NB4 (cell line): ENCODE results near the genes NRSN2 and SIRPB1.

- RRBS = under 1% methylated on average over 19 of the region's 61 CpGs
These were observed 1.3 kb downstream of the SOX12 start for GRCh38 chr20:326515-327218.

DNA sequence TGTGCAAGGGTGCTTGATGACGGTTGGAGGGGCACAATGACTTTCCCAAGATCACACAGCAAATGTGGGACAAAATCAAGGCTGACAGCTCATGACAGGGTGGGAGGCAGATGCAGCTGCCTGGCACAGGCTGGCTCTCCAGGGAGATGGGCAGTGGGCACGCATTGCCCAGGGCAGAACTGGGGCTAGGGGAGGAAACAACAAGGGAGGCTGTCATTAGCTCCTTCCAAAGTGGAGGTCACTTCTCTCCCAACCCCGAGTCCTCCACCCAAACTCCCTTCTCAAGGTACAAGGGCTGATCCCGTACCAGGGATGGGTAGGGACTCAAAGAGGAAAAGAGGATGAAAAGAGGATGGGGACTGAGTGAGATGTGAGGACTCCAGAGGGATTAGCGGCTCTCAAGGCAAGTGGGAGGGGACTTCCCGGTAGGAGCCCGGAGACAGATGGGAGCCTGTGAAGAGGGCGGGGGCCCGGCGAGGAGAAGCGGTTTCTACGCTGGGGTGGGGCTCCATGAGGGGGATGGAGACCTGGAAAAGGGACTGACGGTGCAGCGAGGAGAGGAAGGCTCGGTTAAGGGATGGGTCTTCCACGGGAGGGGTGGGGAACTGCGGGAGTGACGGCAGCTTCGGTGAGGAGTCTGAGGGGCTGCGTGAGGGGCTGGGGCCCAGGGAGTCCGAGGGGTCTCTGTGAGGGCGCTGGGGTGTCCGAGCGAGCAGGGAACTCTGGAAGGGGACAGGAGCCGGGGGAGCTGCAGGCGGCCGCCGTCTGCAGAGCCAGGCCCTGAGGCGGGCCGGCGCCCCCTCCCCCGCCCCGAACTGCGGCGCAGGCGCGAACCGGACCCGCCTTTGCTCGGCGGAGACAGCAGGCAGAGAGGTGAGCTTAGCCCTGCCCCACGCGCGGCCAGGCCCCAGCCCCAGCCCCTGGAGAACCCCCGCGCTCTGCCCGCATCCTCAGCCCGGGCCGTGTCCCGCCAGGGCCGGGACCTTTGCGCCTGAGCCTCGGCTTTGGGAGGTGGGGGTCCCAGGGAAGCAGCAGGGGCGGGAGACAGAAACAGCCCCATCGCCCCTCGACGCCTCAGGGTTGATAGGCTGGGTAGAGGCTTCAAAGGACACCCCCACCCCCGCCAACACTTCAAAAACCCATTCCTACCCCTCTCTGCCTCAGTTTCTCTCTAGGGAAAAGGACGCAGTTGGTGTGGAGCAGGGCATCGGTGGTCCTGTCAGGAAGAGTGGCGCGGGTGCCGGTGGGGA lies at the start of gene NRSN2:
Gene NRSN2, plus strand, starts transcription at position 842 of the 1,250 bp plus-strand sequence.
- RRBS = 15% methylated on average over 16 of the region's 63 CpGs

- RRBS = 1% methylated on average over 15 of the region's 54 CpGs
These were observed 1.3 kb downstream of the TRIB3 start for GRCh38 chr20:381574-382644.

GRCh38 chr20:434343-435592 lies 26.7 kb downstream of the RBCK1 start:
- RRBS = 97% methylated on average over 4 of the region's 23 CpGs

DNA sequence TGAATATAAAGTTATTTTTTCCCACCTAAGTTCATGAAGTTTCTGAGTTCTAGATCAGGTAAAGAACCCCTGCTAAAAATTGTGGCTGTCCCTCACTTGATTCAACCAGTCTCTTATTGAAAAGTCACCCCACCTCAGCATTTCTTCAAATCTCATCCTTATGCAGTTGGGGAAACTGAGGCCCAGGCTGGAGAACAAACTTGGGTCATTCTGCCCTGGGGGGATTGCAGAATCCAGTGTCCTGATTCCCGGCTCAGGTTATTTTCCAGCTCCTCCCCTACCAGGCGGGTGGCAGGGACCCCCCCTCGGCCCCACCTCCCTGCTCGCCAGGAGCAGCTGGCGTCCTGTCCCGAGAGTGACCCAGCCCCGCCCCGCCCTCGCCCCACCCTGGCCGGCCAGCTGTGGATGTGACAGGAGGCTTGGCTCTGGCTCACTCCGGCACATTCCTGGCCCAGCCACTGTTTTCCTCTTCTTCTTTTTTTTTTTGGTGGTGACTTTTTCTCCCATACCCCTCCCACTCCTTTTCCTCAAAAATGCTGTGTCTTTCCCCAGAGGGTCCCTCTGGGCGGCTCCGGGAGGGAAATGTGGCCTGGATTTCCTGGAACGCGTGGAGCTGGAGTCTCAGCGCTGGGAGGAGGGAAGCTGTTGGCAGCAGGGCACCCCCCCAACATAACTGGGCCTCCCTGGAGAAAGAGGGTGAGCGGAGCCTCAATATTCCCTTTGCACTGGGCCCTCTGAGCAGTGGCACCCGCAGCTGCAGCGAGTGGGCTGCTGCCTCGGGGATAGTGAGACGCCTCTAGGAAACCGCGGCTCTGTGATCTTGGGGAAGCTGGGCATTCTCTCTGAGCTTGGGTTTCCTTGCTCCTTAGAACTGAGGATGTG lies 28.2 kb upstream of the CSNK2A1 start:
- RRBS = 100% methylated on average over 1 of the region's 23 CpGs

DNA sequence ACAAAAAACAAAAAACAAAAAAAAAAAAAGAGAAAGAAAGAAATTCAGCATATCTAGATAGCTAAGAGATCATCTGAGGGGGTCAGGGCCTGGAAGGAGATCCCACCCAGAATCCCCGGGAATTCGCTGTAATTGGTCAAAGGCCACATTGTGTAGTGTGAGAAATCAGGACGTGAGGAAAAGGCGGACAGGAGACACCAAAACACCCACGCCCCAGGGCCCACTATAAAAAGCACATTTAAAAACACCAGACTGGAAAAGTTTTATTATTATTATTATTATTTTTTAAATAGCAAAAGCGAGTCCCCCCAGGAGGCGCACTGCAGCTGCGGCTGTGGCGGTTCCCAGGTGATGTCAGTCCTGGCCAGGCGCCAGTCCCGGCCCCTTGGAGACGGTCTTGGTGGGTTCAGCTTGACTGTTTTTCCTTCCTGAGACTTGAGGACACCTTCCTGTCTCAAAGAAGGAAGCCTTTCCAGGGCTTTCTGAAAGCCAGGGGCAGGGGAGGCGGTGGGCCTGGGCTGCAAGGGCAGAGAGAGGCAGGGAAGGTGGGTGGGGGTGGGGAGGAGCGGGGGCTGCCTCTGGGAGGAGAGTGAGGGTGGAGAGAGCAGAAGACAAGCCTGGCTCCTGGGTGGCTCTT lies 14.6 kb downstream of the TCF15 start:
- RRBS = no CpG with 5 or more reads among the region's 14 CpGs

- RRBS = no CpG with 5 or more reads among the region's 10 CpGs
These were observed 2.7 kb downstream of the TCF15 start for GRCh38 chr20:607160-607978.

DNA sequence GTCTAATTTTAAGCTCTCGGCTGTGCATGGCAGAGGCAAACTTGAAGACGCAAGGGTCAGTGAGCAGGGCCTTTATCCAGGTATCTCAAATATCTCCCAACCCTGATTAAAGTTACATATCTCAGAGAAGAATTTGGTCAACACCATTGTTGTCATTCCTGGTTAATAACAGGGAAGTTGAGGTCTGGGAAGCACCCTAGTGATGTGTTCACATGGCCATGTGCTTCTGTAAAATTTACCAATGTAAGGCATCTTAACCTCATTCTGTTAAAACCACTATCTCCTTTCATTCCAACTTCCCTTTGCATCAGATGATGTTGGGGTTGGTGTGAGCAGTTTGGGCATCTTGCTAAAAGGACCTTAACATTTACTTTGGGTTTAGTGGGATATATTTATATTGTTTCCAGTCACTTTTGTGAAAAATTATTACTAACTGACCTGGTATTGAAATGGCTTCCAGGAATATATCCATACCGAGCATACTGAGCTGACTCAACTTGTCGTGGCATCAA lies 3.9 kb upstream of the FAM110A start:
- RRBS = no CpG with 5 or more reads among the region's 4 CpGs

DNA sequence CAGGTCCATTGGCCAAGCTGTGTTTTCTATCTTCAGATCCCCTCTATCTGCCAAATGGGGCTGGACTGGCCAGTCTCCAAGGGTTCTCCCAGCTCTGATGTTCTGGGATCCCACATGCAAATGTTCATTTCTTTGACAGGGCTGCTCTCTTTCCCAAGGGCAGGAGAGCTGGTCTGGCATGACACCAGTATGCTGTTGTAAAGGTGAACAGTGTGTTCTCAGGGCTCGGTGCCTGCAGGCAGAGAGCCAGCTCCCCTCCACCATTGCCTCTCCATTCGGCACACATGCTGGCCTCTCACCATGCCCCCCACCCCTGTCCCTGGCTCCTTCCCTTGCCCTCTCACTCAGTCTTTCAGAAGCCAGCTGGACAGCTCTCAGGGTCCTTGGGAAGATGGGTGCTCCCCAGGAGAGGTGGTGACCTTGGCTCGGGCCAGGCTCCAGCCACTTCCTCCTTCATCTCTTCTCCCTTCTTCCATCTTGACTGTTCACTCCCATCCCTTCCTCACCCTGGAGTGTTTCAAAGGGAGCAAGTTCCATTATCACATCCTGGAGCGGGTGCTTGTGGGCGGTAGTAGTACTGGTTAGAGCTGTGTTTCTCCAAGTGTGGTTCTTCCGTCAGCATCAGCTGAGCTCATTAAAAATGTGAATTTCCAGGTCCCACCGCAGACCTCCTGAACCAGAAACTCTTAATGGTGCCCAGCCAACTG lies 24.7 kb downstream of the ANGPT4 start:
- RRBS = no CpG with 5 or more reads among the region's 7 CpGs

- RRBS = no CpG with 5 or more reads among the region's 6 CpGs
These were observed 10.1 kb upstream of the RAD21L1 start for GRCh38 chr20:1215695-1216108.

DNA sequence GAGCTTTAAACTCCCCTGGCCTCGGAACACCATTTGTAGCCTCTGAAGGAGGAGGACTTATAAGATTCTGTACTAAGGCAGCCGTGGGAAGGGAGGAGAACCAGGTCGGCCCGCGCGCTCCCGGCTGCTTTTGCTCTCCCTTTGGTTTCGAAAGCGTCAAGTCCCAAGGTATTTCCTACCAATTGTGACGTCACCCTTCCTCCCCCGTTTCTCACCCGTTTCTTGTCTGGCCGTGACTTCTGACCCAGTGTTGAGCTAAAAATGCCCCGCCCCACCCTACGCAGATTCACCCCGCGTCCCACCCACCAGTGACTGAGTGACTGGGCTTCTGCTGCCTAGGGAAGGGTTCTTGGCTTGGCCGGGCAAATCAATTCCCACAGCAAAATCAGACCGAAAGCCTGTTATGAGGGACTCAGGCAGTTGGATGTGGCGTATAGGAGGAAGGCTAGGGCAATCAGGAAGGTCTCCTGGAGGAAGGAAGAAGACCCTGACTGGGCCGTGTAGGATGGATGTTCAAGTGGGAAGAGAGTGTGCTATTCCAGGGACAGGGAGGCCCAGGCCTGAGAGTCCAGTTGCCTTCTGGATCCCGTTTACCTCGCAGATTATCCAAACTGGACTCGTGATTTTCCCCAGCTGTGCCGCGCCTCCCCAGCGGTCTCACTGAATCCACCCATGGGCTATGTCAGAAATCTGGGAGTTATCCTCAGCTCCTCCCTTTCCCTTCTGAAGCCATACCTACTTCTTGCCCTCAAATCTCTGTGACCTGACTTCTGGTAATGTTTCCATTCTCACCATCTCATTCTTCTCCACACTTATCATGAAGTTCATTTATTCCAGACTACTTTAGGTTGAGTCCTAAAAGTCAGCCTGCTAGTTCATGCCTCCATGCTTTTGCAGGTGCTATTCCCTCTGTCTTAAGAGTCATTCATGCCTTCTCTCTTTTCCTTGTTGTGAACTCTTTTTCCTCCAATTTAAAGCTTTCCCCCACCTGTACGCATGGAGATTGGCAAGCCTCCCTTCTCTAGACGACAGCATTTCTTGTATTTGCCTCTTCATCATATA lies 3.0 kb downstream of the SDCBP2 start:
- RRBS = no CpG with 5 or more reads among the region's 29 CpGs

GRCh38 chr20:1369657-1370148 lies 23.2 kb downstream of the FKBP1A start:
- RRBS = no CpG with 5 or more reads among the region's 4 CpGs

DNA sequence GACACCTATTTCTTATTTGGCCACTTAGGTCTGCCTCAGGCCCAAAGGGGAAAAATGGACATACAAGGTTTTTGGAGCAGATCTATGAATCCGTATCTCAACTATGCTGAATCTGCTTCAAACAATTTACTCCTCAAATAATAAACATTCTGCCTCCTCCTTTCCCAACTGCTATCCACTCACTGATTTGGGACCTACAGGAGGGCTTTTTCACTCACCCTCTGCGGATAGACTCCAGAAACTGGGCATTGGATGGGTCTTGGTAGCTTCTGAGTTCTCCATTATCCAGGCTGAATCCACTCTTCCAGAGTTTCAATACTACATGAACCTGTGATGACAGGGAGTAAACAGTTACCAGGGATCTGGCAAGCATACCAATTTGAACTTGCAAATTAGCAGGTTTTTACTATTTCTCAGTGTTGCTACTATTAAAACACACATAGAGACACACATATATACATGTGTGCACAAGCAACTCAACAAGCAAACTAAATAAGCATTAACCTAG lies 13.8 kb downstream of the NSFL1C start:
- RRBS = no CpG with 5 or more reads among the region's 2 CpGs

DNA sequence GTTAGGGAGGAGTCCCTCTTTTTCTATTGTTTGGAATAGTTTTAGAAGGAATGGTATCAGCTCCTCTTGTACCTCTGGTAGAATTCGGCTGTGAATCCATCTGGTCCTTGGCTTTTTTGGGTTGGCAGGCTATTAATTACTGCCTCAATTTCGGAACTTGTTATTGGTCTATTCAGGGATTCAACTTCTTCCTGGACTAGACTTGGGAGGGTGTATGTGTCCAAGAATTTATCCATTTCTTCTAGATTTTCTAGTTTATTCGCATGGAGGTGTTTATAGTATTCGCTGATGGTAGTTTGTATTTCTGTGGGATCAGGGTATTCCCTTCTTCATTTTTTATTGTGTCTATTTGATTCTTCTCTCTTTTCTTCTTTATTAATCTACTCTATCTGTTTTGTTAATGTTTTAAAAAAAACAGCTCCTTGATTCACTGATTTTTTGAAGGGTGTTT lies 14.3 kb downstream of the SIRPD start:
- RRBS = no CpG with 5 or more reads among the region's 4 CpGs

DNA sequence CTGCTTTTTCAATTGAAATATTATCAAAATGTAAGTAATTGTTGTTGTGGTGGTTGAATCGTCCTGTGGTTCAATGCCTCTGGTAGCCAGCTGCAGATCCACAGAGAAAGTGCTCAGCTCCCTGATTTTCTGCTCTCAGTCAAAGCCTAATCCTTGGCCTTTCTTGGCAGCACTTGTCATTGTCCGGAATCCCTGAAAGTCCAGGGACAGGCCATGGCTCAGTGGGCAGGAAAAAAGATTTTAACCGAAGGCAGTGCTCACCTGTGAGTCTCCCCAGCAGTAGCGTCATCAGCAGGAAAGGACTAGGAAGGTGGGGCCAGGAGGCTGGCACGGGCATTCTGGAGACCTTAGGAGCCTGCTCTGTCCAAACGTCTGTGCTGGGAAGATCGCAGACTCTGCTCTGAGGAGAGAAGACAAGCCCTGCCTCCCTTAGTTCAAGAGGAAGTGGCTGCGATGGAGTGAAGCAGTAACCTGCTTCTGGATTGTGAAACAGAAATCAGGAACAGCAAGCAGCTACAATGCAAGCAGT lies at the start of gene SIRPB1:
Gene SIRPB1, minus strand, starts transcription at position 402 of the 529 bp plus-strand sequence.
- RRBS = no CpG with 5 or more reads among the region's 8 CpGs

- RRBS = no CpG with 5 or more reads among the region's 1 CpG
These were observed 2.6 kb downstream of the SIRPG start for GRCh38 chr20:1654987-1655430.

DNA sequence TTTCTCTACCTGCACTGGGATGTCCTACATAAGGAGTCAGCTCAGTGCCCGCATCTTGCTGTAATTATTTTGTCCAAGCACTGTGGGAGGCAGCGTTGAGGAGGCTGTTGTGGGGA lies 91.4 kb upstream of the SIRPA start:
- RRBS = no CpG with 5 or more reads among the region's 2 CpGs

DNA sequence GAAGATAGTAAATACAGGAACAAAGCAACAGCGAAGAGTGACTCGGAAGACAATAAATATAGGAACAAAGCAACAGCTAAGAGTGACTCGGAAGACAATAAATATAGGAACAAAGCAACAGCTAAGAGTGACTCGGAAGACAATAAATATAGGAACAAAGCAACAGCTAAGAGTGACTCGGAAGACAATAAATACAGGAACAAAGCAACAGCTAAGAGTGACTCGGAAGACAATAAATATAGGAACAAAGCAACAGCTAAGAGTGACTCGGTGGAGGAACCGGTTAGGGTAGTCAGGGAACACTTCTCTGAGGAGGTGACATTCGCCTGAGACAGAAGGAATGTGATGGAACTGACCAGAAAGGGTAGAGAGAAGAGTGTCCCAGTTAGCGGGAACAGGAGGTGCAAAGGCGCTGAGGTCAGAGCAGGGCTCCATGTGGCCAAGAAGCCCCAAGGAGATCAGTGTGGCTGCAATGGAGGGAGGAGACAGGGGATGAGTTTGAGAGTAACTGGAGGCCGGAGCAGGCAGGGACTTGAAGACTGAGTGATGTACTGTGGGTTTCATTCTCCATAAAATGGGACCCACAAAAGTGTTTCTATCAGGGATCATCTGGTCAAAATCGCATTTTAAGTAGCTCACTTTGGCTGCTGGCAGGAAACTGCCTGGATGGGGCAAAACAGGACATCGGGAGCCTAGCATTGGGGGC lies 55.2 kb upstream of the SIRPA start:
- RRBS = no CpG with 5 or more reads among the region's 14 CpGs

DNA sequence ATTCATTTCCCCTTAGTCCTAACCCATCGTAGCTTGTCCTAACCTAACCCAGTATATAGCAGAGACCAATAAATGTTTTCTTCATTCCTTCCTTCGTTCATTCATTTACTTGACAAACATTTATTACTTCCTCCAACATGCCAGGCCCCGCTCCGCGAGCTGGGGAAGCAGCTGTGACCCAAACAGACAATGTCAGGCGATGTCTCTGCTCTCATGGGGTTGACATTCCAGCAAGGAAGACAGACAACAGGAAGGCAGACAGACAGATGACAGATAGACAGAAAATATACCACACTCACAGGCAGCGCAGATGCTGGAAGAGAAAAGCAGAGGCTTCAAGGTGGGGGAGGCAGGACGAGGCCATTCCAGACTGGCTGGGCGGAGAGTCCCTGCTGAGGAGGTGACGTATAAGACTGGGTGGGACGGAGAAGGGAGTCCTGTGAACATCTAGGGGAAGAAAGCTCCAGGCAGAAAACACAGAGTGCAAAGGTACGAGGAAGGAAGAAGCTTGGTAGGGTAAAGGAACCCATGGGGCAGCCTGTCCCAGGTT lies 33.7 kb upstream of the SIRPA start:
- RRBS = no CpG with 5 or more reads among the region's 12 CpGs

DNA sequence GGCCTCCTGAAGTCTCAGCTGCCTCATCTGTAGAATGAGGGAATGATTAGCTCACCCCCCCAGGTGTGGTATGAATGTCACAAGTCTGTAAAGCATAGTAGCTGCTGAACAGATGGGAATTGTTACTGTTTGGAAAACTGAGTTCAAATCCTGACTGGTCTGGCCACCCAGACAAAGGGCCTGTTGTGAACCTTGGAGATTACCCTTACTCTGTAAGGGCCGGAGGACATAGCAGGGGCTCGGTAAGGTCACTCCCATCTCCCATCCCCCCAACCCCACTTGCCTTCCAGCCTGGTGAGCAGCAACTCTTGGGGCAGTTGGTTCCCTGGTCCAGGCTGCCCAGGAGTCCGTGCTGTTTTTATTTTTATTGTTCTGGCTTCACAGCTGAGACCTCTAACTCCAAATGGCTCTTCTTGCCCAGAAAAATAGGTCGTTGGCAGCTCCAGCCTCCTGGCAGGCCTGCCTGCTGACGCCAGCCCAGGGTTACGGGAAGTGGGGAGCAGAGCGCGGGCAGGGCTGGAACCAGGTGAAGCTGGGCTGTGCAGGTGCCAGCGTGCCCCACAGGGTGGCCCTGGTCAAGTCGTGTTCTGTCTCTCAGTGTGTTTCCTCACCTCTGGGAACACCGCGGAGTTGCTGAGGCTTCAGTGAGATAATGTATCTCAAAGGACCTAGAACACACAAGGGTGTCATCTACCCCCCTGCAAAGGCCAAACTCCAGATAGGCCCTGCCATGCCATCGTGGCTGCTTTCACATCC lies 4.5 kb upstream of the SIRPA start:
- RRBS = no CpG with 5 or more reads among the region's 13 CpGs